Fibroblast of the aortic adventitia (primary cell): ENCODE measurements around a stretch of chr15.

GRCh38 chr15:74053986-74054468 lies 28.3 kb downstream of the GOLGA6A start:
- CAGE, long polyA plus RNA, result no peak

GRCh38 chr15:74136935-74137603 lies 6.7 kb downstream of the ISLR2 start:
- CAGE, long polyA plus RNA, result no peak

- CAGE, long polyA plus RNA, result no peak
Measured at GRCh38 chr15:74174094-74174751, 713 bp downstream of the ISLR start.

GRCh38 chr15:74208767-74209670 lies 6.4 kb upstream of the STRA6 start:
- CAGE, long polyA plus RNA, result no peak

DNA sequence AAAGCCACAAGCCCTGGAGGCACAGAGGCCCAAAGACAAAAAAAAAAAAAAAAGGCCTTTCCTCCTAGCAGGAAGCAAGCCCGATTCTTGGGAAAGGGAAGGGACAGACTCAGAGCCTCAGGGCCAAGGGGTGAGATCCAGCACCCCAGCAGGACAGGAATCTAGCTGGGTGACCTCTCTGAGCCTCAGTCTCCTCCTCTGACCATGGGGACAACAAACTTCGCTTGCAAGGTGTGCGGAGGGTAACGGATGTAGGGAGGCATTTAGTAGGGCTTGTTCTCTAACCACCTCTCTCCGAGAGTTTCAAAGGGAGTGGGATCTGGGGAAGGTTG lies 2.2 kb downstream of the CYP11A1 start:
- CAGE, long polyA plus RNA, result no peak

GRCh38 chr15:74369522-74369864 lies 2.0 kb upstream of the CYP11A1 start:
- CAGE, long polyA plus RNA, result no peak

GRCh38 chr15:74396346-74396880 lies 29.0 kb upstream of the CYP11A1 start:
- CAGE, long polyA plus RNA, result no peak

DNA sequence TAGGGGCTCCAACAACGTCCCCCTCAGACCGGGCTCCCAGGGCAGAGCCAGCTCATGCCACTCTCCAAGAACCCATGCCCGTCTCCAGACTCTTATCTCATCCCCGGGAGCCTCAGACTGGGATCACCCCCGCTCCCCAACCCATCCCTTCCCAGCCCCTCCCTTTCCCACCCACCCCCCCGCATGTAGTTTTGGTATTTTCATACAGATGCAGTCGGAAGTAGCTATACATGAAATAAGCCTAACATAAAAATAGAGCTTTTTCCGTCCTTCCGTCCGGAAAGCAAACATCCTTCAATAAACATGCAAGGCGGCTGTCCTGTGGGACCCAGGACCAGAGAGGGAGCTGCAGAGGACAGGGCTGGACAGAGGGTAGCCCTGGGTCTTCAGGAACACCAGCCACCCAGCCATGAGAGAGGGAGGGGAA lies 24.0 kb downstream of the SEMA7A start:
- CAGE, long polyA plus RNA, result no peak

DNA sequence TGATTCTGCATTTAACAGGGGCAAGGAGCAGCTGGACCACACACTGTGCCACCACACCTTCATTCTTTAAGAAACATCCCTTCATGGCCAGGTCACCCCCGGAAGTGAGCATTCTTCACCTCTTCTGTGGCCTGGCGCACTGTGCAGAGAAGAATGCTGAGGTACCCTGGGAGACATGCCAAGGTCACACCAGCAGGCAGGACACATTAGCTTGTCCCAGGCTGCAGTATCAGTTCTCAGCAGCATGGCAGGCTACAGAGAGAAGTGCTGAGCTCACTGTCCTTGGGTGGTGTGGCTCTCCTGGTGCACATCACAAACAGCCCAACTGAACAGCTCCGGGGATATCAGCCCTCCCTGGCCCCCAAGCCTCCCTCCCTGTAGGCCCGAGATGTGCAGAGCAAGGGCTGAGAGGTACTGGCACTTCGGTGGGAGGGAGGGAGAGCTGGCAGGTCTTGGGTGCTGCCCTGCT lies 13.5 kb downstream of the SEMA7A start:
- CAGE, long polyA plus RNA, result no peak

DNA sequence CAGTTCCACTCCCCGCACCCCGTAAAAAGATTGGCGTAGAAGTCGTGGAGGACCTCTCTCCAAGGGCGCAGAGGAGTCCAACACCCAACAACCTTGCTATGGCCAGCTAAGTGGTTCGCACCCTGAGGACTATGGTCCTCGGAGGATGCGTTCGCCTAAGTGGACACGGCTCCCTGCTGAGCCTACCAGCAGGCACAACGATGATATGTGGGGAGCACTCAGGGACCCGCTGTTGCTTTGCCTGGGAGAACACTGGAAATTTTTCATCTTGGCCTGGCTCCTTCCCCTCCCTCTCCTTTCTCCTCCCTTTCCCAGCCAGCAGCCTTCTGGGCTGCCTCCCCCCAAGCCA lies 423 bp upstream of the SEMA7A start:
- CAGE, long polyA plus RNA, result no peak

- CAGE, long polyA plus RNA, result no peak
Measured at GRCh38 chr15:74545719-74546700, 5.0 kb downstream of the ARID3B start.

DNA sequence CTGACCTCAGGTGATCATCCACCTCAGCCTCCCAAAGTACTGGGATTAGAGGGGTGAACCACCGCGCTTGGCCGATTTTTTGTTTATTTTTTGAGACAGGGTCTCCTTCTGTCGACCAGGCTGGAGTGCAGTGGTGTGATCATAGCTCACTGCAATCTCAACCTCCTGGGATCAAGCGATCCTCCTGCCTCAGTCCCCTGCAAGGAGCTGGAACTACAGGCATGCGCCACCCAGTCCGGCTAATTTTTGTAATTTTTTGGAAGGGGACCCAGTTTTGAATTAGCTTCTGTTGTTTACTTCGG lies 1.4 kb upstream of the CLK3 start:
- CAGE, long polyA plus RNA, result no peak

DNA sequence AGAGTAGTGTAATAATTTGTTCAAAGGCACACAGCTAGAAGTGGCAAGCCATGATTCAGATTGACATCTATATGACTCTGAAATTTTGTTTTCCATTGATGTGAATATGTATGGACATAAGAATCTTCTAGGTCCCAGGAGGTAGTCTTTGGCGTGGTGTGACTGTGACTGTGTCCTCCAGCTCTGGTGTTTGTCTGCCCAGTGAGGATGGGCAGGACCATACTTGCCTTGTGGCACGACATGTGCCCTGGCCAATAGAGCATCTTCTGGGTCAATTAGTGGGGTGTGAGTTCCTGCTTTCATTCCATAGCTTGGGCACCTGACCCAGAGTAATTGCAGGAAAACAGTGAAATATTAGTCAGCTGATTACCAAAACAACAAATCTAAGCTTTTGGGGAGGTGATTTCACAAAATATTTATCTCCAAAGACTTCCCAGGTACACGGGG lies 1.9 kb downstream of the CLK3 start:
- CAGE, long polyA plus RNA, result no peak

GRCh38 chr15:74709730-74710165 lies 13.9 kb upstream of the EDC3 start:
- CAGE, long polyA plus RNA, result no peak

DNA sequence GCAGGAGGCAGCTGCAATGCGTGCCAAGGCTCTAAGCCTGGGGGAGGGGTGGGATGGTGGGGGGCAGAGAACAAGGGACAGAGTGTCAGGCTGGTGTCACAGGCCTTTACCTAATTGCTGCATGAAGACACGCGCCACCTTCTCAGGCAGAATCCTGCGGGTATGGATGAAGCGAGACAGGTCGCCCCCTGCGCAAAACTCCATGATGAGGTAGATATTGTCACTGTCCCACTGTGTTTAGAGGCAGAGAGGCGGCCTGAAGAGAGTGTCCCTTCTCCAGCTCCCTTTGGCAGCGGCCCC lies 1.0 kb downstream of the ULK3 start:
- CAGE, long polyA plus RNA, result no peak

DNA sequence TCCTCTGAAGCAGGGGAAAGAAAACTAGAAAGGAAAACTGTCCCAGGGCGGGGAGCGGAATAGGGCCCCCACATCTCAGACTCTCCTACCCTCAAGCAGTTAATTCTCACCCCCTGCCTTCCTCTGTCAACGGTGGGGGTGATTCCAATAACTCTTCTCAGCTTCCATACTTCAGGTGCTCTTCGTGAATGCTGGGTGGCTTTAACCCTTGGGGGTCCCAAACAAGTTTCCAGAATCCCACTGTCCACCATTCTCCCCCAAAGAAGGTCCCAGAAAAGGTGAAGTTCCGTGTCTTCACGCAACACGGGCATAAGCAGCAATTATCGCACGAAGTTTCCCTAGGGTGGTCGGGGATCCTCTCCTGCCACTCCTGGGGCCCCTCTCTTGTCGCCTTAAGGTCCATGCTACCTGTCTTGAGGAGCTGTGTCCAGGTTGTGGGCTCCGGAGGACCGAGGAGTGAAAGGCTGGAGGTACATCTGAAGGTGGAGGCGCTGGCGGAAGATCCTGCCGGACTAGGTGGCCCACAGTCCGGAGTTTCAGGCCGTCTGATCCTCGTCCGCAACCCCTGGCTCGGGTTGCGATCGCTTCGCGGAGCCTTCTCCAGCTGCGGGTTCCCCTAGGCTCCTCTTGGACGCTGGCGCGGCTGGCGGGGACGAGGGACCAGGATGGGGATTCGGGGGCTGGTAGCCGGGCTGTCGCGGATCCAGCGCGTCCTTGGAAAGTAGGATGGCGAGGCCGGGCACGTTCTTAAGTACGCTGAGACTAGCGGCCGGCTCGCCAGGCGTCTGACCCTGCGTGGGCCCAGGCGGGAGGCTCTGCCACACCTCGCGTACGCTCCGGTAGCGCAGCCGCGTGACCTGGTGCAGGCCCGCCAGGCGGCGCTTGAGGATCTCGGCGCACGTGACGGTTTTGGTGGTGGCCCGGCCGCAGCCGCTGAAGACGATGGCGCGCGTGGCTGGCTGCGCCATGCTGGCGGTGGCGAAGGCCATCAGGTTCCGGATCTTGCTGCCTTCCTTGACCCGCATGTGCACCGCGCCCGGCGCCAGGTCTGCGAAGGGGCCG lies 793 bp downstream of the RPP25 start:
- CAGE, long polyA plus RNA, result no peak

DNA sequence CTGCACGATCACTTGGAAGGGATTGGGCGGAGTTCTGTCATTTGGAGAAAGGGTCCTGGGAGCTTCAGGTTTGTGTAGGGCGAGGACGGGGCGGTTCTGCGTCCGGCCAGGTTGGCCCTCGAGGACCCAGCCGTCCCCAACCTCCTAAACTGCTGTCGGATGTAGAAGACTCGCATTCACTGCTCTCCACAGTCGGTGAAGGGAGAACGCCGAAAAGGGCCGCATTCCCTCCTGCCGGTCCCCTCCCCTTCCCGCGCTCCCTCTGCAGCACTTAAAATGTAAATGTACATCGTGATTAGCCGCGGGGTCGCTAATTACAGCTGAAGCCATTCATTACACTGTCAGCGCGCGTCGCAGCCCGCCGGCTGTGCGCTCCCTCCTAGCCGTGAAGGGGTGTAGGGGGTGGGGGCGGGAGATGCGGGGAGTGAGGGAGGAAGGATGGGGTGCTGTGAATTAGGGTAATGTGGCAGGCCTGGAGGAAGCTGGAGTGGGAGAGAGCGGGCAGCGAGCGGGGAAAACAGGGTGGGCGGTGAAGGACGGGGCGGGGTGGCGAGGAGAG lies 2.6 kb upstream of the RPP25 start:
- CAGE, long polyA plus RNA, result no peak

DNA sequence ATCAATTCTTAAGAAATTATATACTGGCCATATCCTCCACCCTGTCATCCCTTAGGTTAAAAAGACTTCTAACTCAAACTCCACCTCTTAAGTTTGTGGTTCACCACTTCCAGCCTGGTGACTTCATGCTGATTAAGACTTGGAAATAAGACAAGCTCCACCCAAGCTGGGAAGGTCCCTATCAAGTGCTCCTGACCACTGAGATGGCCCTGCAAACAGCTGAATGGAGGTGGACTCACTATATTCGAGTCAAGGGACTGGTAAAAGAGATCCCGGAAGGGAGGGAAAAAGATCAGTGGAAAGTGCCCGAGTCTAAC lies 43.7 kb downstream of the PPCDC start:
- CAGE, long polyA plus RNA, result no peak

DNA sequence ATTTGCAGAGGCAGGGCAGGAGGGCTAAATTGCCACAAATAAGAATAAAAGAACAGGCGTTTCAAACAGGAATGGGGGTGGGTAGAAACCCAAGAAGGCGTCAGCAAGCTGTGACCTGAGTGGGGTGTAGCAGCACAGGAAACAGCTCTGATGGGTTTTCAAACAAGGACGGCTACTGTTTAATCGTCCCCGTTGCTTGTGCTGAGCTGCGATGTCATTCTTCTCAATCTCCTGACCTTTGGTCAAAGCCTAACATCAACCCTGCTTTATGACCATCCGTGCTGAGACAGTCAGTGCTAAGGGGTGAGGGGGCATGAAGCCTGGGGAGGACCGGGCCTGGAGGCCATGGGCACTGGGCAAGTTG lies 19.3 kb upstream of the C15orf39 start:
- CAGE, long polyA plus RNA, result no peak

- CAGE, long polyA plus RNA, result no peak
Measured at GRCh38 chr15:75198503-75199054, 3.1 kb upstream of the C15orf39 start.